OCI-LY7 (cell line): ENCODE data around the genes RPL14, ZNF620 and HHATL.

GRCh38 chr3:40417947-40418403 is 31.0 kb downstream of the ENTPD3 start:
- PRO-cap: no peak
- RAMPAGE, long total RNA: no peak

- PRO-cap: bidirectional peak, plus-strand start at chr3:40457339, minus-strand start at chr3:40457203
- RAMPAGE, long total RNA: start-site peak on the plus strand at chr3:40457332-40457355, 6,099 and 166 reads in 2 replicates
These were observed at the start of gene RPL14 for GRCh38 chr3:40457039-40457711. TSS of gene RPL14 (plus strand) at chr3:40457339.

GRCh38 chr3:40464880-40465618 is 7.9 kb downstream of the RPL14 start:
- PRO-cap: no peak
- RAMPAGE, long total RNA: no peak

GRCh38 chr3:40505529-40506568 is at the start of gene ZNF620:
TSS of gene ZNF620 (plus strand) at chr3:40506039.
- PRO-cap: no peak
- RAMPAGE, long total RNA: no peak

DNA sequence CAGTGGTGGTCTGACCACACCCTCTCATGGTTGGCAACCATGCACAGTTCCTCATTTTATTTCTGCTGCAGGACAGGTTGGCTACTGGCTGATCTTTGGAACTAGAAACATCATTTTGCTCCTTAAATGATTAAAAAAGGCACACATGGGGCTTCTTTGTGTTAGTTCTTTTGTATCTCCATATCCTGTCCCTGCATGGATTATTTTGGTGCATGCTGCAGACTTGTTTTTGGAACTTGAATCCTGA is 99.0 kb downstream of the ZNF621 start:
- PRO-cap: no peak
- RAMPAGE, long total RNA: no peak

DNA sequence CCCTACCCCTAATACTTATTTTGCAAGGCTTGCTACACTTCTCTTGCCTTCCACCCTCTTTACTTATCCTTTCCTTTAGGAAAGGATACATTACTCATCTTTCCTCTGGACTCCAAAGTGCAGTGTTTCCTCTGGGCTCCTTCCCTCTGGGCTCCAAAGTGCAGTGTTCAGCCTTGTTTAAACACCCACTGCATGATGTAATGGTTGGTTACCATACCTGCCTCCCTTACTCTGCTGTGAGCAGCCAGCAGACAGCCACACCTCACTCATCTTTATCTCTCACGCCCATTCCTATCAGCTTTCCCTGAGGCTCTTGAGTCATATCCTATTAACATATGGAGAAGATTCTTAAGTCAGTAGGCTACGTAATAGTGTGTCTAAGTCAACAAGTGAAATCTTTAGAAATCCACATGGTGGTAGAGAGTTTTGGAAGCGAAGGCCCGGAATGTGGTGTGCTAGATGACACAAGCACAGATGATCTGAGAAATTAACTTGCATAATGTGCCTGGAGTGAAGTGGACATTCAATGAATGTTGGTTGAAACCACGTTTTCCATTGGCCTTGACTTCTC is 97.2 kb upstream of the CTNNB1 start:
- PRO-cap: no peak
- RAMPAGE, long total RNA: no peak

DNA sequence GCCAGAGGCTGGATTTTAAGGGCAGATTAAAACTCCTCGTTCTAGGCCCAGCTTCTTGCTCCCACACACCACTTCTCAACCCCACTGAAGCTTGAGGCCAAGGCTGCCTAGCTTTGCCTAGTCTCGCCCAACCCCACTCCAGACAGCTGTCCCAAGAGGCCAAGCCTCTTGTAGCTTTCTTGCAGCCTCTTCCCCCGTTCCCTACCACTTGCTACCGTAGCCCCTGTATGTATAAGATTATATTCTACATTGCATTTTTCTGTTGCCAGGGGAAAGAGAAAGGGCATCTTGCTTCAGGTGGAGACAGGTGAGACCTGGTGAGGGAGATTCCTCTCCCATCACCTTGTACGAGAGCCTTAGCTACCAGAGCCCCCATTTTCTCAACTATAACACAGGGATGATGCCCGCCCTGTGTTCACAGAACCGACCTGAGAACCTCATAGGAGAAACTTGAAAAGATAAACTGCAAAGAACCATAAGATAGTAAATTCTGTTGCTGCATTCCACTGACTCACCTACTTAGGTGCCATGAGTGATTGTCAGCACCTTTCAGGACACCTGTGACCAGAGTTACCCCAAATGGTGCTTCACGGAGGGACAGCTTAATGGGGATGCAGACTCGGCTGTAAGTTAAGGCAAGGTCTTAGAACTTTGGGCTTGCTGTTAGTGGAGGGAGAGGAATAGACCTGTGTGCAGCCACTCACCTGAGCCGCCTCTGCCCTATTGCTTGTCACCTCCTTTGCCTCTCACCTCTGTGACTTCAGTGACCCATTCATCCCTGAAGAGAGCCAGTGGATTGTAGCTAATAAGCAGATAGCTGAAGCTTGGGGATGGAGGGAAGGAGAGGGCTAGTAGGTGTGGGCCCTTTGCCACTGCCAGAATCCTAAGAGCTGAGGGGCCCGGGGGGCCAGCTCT is 44.6 kb downstream of the CTNNB1 start:
- PRO-cap: no peak
- RAMPAGE, long total RNA: no peak

DNA sequence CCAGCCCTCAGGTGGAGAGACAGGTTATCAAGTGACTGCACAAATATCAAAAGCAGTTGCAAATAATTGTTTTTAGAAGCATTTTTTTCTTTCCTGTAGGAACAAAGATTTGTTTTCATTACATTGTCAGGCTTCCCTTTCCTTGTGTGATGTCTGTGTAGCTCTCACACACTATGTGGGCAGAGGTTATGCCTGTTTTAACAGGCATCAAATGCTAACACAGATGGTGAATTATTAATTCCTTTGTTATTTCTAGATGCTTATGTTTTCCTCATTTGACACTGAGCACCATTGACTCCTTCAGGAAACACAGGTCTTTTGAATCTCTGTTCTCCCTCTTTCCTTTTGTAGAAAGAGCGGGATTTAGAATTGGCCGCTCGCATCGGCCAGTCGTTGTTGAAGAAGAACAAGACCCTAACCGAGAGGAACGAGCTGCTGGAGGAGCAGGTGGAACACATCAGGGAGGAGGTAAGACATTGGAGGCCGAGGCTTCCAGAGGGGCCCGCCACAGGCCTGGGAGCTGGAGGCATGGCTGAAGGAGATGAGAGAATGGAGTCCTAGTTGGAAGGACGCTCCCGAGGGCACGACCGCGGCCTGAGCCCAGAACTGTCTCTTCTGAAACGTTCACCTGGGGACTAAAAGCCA is 81.5 kb downstream of the CCK start:
- PRO-cap: no peak
- RAMPAGE, long total RNA: no peak

- PRO-cap: no peak
- RAMPAGE, long total RNA: no peak
These were observed 77.7 kb downstream of the CCK start for GRCh38 chr3:42188338-42188647.

GRCh38 chr3:42195577-42196307 is 70.2 kb downstream of the CCK start:
- PRO-cap: bidirectional peak, plus-strand start at chr3:42196264, minus-strand start at chr3:42196039
- RAMPAGE, long total RNA: no peak

DNA sequence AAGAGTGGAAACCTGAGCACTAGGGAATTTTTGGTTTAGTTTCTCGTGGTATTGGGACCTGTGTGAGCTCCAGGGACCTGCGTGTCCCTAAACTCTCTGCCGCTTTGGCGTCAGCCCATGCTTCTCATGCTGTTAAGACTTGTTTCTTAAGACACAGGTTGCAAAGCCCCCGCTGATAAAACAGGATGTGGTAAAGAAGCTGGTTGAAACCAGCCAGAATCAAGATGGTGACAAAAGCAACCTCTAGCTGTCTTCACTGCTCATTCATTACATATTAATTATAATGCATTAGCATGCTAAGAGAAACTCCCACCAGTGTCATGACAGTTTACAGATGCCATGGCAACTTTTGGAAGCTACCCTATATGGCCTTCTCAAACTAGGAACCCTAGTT is 64.6 kb downstream of the LYZL4 start:
- PRO-cap: no peak
- RAMPAGE, long total RNA: no peak

- PRO-cap: no peak
- RAMPAGE, long total RNA: no peak
These were observed 41.1 kb downstream of the LYZL4 start for GRCh38 chr3:42369141-42369806.

DNA sequence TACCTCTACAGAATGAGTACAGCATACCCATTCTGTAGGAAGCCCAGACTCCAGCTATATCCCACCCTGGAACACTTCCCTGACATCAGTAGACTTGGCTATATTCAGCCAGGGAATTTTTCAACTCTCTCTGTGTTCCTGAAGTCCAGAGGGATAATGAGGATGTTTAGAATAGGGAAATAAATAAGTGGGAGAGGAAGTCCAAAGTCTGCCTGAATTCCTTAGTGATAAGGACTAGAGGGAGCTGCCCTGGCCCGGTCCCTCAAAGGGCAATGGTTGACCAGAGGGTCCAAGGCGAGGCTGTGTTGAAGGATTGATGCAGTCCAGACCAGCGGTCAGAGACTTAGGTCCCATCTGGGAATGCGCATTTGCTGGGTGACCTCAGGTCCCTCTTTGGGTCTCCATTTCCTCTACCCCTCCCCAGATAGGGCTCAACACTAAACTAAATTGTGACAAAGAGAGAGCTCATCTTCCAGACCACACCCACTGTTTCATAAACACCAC is 7.9 kb downstream of the VIPR1 start:
- PRO-cap: no peak
- RAMPAGE, long total RNA: no peak

GRCh38 chr3:42581400-42581598 is 468 bp downstream of the SEC22C start:
- PRO-cap: no peak
- RAMPAGE, long total RNA: no peak

GRCh38 chr3:42630350-42630977 is 23.0 kb upstream of the ZBTB47 start:
- PRO-cap: no peak
- RAMPAGE, long total RNA: no peak

DNA sequence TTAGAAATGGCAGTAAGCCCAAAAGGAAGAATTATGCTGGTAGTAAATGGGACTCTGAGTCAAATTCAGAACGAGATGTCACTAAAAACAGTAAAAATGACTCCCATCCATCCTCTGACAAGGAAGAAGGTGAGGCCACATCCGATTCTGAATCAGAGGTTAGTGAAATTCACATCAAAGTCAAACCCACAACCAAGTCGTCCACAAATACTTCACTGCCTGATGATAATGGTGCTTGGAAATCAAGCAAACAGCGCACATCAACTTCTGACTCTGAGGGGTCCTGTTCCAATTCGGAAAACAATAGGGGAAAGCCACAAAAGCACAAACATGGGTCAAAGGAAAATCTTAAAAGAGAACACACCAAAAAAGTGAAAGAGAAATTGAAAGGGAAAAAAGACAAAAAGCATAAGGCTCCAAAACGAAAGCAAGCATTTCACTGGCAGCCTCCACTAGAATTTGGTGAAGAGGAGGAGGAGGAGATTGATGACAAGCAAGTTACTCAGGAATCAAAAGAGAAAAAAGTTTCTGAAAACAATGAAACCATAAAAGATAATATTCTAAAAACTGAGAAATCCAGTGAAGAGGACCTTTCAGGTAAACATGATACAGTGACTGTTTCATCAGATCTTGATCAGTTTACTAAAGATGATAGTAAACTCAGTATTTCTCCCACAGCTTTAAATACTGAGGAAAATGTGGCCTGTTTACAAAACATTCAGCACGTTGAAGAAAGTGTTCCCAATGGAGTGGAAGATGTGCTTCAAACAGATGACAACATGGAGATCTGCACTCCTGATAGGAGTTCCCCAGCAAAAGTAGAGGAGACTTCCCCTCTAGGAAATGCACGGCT is 15.0 kb upstream of the ZBTB47 start:
- PRO-cap: no peak
- RAMPAGE, long total RNA: no peak

DNA sequence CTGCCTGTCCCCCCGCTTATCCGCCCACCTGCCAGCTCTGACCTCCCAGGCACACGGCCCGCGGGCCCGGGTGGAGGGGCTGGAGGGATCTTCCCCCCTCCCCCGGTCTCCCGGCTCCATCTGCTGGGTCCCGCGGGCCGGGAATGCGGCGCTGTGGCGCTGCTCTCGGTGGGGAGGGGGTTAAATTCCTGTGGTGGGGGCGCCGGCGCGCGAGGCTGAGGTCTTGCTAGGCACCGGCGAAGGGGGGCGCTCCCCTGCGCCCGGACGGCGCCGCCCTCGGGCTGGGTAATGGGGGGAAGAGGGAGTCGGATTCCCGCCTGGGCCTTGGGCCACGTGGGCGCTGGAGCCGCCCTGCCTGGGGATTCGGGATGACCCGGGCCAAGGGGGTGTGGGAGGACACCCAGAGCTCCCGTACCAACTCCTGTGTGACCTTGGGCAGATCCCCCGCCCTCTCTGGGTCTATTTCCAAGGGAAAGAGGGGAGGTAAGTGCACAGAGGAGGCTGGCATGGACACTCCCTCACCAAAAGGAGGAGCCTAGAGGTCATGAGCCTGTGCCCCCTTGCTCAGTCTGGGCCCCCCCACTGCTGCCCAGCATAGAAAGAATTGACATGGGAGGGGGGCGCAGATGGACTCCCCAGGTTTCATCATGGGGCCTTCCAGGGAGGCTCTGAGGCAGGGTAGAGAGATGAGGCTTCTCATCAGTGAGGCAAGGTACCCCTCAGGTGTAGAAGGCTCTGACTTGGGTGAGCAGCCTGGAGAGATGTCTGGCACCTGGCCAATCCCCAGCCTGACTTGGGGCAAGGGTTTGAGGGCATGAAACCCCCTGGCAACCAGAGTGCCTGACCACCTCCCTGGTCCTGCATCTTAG is 1.4 kb downstream of the ZBTB47 start:
- PRO-cap: no peak
- RAMPAGE, long total RNA: no peak

GRCh38 chr3:42658138-42659316 is 5.0 kb downstream of the ZBTB47 start:
- PRO-cap: no peak
- RAMPAGE, long total RNA: no peak

GRCh38 chr3:42686184-42686558 is 834 bp downstream of the KLHL40 start:
- PRO-cap: no peak
- RAMPAGE, long total RNA: no peak

- PRO-cap: no peak
- RAMPAGE, long total RNA: no peak
These were observed at the start of gene HHATL for GRCh38 chr3:42702550-42703030. TSS of gene HHATL (minus strand) at chr3:42702798.